OCI-LY7 (cell line): ENCODE results near the gene DCK.

GRCh38 chr4:70778213-70778617 lies 56.5 kb downstream of the RUFY3 start:
- PRO-cap = no peak
- RAMPAGE, long total RNA = no peak

- PRO-cap = no peak
- RAMPAGE, long total RNA = no peak
Observed at GRCh38 chr4:70793560-70794020, 46.1 kb downstream of the GRSF1 start.

GRCh38 chr4:70903214-70903317 lies 897 bp downstream of the MOB1B start:
- PRO-cap = no peak
- RAMPAGE, long total RNA = no peak

DNA sequence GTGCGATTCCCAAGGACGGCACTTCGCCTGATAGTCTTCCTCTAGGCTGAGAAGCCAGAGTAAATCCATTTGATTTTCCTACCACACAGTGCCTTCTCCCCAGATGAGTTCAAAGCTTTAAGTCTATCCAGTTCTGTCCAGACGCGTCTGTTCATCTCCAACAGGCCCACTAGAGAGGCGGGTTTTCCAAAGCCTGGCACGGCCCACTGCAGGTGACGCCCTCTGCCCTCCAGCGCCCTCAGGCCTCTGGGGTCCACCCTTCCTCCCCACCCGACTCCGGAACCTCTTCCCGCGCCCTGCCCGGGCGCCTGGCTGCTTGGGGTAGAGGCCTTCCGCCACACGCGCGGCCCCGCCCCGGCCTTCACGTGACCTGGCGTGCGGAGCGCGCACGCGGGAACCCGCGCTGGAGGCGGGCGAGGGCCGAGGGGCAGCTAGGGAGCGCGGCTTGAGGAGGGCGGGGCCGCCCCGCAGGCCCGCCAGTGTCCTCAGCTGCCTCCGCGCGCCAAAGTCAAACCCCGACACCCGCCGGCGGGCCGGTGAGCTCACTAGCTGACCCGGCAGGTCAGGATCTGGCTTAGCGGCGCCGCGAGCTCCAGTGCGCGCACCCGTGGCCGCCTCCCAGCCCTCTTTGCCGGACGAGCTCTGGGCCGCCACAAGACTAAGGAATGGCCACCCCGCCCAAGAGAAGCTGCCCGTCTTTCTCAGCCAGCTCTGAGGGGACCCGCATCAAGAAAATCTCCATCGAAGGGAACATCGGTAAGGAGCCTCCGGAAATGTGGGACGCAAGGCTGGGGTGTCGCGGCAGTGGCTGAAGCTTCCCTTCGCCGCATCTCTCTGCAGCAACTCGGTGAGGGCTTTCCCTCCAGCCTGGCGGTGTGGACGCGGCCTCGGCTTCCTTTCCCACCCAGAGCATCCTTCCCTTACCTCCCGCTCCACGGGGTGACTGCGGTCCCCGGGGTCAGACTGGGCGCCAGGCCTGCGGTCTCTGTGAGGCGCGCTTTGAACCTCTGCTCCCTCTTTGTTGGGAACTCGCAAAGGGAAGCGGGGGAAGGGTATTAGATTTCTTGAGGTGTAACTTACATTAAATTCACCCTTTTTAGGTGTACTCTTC lies at the start of gene DCK:
Gene DCK, plus strand, starts transcription at position 479 of the 1,111 bp plus-strand sequence.
- PRO-cap = bidirectional peak, plus-strand start at position 511 of the sequence, minus-strand start at position 248 of the sequence
- RAMPAGE, long total RNA = no peak

GRCh38 chr4:71141325-71141524 lies 45.8 kb upstream of the SLC4A4 start:
- PRO-cap = no peak
- RAMPAGE, long total RNA = no peak

DNA sequence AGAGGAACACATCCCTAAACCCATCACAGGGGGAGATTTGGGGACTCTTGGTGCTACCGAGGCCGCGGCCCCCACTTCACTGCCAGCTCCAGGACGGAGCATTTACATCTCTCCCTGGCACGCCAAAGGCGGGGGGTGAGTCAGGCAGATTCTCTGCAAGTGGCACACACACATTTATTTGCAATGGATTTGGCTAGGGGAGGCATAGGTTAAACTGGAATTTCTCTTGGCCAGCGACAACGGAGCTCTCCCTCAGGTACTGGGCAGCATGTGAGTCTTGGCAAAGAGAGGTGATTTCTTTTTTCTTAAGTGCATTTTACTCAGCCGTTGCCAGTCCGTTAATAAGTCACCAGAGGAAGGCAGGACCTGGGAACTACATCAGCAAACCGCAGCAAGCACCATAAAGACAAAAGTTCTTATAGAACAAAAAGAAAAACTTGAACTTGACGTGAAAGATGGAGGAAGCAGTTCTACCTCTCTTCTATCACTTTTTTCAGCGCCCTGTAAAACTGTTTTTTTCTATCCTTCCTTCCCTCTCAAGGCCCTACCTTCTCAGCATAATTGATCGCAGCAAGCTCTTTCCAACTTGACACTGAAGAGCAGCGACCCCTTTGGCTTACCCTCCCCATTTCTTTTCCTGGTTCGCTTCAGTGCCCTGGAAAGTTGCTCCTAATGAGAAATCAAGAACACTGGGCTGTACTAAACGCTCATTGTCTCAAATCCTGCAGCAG lies 908 bp downstream of the SLC4A4 start:
- PRO-cap = no peak
- RAMPAGE, long total RNA = no peak

DNA sequence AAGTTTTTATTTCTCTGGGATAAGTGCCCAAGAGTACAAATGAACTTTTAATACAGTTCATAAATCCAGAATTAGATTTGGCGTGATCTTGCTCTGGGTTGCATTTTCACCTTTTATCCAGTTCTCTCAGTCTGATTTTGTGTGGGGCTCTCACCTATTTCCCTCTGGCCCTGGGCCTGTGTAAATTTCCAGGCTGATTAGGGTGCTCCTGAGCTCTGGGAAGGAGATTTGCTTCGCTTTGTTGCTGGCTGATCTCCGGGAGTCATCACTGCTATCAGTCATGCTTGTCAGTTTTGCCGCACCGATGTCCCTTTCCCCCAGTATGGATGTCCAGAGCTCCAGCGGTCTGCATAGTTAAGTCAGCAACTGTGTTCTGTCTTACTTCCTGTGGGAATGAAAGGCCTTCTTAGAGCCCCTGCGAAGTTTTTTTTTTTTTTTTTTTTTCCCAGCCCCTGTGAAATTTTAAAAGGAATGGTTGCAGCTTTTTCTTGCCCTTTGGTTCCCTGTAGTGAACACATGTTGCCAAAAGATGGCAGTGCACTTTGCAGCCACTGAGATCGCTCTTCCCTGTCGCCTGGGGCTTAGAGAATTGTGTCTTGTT lies 42.4 kb downstream of the SLC4A4 start:
- PRO-cap = no peak
- RAMPAGE, long total RNA = no peak

DNA sequence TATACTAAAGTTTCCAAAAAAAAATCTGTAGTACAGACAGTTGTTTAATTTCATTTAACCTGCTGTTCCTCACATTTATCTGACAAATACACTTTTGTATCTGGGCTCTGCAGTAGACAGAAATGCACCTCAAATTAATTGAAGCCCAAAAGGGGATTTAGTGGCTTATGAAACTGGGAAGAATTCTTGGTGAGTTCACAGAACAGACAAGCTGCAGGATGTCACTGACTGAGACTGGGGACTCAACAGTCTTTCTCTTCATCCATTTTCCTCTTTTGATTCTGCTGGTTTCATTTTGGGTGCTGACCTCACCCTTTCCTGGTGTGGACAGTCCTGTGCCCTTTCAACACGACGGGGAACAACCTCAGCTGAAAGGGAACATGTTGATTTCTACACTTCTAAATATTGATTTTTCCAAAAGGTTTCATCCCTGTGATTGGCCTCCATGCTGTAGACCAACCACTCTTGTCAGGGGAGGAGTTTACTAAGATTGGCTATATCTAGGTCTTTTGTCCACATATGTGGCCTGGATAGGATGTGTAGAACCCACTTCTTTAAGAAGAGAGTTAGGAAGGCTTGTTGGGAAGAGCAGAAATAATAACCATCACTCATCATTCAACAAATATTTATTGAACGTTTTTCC lies 243.5 kb downstream of the SLC4A4 start:
- PRO-cap = no peak
- RAMPAGE, long total RNA = no peak

DNA sequence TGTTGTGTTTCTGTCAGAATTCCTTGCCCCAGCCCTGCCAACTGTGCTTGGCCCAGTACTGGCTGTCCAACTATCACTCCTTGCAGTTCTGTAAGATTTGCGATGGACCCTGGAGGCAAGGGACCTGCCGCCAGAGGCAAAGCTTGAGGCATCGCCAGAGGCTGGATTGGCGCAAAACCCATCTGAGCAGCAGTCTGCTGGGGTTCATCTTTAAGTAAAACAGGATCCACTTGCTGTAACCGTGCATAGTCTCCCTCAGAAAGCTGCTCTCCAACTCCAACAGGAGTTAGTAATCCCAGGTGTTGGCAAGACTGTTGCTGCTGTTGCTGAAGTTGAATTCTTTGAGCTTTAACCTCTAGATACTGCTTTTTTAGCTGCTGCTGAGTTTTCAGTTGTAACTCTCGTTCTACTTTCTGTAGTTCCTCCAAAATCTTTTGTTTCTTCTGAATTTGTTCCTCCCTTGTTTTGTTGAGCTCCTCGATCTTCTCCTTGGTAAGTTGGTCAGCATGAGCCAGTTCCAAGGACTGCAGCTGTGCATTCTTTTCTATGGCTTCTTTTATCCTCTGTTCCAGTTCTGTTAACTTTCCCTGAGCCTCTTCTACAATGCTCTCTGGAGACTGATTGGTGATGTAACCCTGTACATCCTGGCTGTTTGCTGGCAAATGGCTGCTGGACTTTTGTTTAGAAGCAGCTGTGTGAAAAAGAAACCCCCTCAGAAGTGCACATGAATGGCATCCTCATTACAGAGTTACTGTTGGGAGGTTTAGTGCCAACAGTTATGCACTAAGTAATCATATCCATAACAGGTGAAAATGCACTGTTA lies 70.3 kb upstream of the COX18 start:
- PRO-cap = no peak
- RAMPAGE, long total RNA = no peak

GRCh38 chr4:73408156-73409061 lies 4.3 kb downstream of the ALB start:
- PRO-cap = no peak
- RAMPAGE, long total RNA = no peak

- PRO-cap = no peak
- RAMPAGE, long total RNA = no peak
Observed at GRCh38 chr4:73453116-73453528, 17.1 kb downstream of the AFP start.

DNA sequence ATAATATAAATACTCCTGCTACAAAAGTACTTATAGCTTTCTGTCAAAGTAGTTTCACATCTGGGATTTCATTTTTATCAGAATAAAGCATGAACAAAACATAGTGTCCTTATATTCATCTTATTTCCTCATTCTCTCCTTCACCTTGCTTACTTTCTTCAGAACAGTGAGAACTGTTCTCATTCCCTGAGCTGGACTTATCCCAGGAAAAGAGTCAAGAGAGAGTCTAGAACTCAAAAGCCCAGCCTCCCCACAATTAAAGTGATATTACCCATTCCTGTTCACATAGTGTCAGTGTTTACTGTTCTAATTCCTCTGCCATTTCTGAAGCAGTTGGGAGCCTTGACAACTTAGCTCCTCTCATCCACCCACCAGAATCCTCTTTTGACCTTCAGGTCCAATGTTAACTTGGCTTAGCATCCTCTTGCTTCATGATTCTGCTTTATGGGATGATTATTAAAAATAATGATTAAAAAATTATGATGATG lies 42.9 kb downstream of the RASSF6 start:
- PRO-cap = no peak
- RAMPAGE, long total RNA = no peak

- PRO-cap = bidirectional peak, plus-strand start at chr4:73607743, minus-strand start at chr4:73607597
- RAMPAGE, long total RNA = no peak
Observed at GRCh38 chr4:73607176-73607922, 12.9 kb downstream of the RASSF6 start.

DNA sequence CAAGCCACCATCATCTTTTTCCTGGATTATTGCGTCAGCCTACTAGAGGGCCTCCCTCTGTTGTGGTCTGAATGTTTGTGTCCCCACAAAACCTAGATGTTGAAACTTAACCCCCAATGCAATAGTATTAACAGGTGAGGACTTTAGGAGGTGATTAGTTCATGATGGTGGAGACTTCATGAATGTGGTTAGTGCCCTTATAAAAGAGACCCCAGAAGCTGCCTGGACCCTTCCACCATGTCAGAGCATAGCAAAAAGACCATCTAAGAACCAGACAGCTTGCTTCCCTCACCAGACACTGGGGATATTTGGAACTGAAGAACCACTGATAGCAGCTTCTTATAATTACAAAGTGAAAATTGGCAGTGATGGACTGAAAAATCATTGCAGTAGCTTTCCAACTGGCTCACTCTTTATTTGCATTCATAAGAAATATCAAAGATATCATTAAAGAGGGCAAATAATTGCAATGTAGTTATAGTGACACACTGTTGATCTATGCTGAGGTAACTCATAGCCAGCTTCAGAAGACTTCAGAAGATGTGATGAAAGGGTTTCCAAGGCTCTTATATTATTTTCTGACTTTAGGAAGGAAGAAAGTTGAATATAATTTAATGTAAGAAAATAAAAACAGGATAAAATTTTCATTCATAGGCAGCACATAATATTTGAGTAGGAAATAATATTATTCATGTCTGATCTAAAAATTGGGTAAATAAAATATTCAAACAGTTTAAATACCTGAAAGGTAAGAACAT lies 5.8 kb downstream of the RASSF6 start:
- PRO-cap = no peak
- RAMPAGE, long total RNA = no peak

DNA sequence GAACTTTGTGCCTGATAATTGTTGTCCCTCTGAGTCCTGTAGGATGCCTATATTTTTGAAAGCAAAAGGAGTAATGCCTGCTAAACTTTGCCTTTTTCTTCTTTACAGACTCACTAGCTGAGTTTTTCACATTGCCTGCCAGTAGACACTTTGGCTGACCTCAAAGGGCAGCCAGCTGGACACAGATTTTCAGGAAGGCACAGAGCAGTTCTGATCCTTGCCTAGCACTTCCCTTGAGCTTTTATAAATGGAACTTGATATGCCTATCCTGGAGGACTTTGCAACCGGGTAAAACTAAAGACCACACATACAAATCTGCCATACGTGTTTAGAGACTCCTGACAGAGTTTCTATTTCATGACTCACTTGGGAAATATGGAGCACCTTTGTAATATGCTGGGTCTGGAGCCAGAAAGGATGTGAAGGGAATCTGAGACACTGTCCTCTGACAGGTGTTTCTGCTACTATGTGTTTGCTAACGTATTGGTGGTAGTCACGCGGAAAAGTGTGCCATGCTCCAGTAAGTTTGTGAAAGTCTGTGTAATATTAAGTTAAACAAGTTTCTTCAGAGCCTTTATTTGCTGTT lies 56.6 kb upstream of the RASSF6 start:
- PRO-cap = no peak
- RAMPAGE, long total RNA = no peak

DNA sequence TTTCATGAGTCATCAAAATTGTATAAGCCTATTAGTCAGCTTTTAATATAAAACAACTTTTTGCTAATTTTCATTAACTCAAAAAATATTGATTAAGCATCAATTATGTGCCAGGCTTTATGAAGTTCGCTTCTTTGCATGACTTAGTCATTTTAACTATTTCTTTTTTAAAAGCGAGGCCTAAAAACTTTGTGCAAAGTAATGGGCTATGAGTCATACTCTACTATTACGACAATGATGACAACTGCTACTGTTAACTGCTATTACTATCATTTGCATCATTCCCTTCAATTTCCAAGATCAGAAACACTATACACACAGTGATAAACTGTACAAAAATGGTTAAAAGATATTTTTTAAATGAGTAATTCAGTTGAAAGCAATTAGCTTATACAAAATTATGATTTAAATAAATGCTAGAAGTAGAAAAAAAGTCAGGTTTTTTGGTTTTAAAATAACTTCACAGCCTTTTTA lies 18.3 kb upstream of the CXCL3 start:
- PRO-cap = no peak
- RAMPAGE, long total RNA = no peak

DNA sequence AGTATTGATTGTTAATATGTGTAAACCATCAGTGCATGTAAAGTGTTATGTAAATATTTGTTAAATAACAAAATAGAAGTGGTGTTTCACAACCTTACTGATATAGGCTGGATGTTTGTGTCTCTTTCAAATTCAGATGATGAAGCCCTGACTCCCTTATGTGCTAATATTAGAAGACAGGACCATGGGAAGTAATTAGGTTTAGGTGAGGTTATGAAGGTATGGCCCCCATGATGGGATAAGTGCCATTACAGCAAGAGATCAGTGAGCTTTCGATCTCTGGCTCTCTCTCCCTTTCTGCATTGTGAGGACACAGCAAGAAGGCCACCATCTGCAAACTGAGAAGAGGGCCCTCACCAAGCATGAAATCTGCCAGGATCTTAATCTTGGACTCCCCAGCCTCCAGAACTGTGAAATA lies 1.7 kb upstream of the CXCL2 start:
- PRO-cap = no peak
- RAMPAGE, long total RNA = no peak

DNA sequence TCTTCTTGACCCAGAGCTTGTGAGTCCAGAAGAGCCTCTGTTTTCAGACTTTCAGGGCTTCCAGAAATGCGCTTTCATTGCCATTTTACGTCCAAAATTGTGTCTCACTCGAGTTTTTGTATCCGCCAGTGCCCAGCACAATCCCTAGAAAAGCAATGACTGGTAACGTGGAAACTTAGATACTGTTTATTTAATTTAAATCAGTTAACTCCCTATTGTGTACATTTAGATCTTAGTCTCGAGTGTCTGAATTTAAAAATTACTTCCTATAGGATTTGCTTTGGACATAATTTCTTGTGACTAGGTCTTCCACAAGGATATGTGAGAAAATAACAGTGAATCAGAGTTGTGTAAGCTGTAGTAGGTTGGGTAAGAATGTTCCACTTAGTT lies 1.0 kb downstream of the MTHFD2L start:
- PRO-cap = no peak
- RAMPAGE, long total RNA = no peak

DNA sequence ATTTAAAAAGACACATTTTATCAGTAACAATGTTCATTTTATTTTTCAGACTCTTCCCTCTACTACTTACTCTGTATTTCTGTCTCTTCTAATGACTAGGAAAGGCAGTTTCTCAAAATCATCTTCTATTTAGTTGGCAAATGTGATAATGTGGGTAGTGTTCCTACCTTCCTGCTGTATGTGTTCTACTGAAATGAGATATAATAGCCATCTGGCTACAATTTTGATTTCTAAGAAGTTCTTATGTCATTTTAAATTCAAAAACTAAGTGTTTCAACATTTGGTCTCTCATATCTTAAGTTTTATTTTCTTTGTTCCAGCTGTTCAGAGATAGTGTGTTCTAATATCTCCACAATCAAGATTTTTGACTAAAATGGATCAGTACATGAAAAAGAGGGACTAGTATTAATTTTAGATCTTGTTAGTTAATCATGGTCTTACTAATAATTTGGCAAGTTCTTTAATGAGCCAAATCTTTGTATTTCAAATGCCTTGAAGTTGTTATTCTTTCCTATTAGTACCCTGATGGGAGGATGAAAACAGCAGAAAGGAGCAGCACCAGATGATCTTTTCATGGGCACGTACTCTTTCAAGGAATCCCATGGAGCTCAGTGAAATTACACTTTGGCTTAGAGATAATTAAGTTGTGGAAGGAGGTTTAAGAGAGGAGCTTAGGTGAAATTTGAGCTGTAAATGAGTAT lies 3.5 kb downstream of the MTHFD2L start:
- PRO-cap = no peak
- RAMPAGE, long total RNA = no peak

- PRO-cap = no peak
- RAMPAGE, long total RNA = no peak
Observed at GRCh38 chr4:74167591-74167919, 9.6 kb downstream of the MTHFD2L start.